Measurements from ENCODE around the genes SHROOM1, GDF9 and LEAP2.

DNA sequence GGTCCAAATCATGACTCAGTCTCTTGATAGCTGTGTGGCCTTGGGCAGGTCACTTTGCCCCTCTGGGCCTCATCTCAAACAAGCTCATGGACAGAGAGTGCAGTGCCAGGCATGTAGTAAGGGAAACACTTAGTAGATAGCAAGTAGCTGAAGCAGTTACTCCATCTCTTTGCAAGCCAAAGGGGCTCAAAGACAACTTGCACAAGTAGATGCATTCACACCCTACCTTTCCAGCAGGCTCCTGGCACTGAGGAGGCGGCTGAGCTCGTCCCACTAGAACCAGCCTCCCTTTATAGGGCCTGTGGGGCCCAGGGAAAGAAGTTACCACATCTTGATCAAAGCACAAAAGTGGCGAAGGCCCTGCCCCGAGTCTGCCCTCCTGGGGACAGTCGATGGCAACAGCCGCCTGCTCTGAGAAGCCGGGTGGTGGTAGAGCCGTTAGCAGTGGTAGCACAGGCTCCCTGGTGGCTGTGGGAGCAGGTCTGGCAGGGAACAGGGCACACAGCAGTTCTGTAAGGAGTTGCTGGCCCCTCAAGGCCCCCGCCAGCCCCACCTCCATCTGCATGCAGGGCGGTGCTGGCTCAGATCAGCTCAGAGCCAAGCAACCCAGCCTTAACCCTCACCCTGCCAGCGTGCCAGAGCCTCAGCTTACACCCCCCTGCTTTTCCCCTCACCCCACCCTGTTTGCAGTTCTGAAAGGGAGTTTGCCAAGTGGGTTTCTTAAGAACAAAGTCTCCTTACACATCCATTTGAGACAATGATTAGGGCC is 12.1 kb downstream of the ACSL6 start:
- PRO-cap, result no peak
- RAMPAGE, long total RNA, result no peak
- RRBS, result no CpG with 5 or more reads among the region's 11 CpGs

DNA sequence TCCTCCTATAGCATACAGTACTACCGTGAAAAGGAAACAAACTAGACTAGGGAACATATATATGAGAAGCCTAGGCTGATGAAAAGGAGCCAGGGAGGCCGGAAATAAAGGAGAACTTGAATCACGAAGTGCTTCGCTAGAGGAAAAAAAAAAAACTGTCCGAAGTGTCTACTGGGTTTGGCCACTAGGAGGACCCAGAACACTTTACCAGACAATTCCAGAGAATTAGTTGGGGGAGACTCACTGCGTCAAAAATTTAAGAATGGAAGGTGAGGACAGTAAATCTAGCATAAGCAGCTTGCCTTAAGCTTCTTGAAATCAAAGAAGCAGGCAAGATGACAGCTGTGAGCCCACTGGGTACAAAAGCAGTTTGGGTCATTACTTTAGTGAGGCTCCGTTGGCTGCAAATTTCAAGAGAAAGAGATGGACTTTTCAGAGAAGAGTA is 47.5 kb downstream of the P4HA2 start:
- PRO-cap, result no peak
- RAMPAGE, long total RNA, result no peak
- RRBS, result no CpG with 5 or more reads among the region's 7 CpGs

- PRO-cap, result bidirectional peak, plus-strand start at chr5:132227545, minus-strand start at chr5:132227456
- RAMPAGE, long total RNA, result no peak
- RRBS, result 4% methylated on average over 18 of the region's 51 CpGs
Measured at GRCh38 chr5:132226857-132227708, 570 bp downstream of the P4HA2 start.

DNA sequence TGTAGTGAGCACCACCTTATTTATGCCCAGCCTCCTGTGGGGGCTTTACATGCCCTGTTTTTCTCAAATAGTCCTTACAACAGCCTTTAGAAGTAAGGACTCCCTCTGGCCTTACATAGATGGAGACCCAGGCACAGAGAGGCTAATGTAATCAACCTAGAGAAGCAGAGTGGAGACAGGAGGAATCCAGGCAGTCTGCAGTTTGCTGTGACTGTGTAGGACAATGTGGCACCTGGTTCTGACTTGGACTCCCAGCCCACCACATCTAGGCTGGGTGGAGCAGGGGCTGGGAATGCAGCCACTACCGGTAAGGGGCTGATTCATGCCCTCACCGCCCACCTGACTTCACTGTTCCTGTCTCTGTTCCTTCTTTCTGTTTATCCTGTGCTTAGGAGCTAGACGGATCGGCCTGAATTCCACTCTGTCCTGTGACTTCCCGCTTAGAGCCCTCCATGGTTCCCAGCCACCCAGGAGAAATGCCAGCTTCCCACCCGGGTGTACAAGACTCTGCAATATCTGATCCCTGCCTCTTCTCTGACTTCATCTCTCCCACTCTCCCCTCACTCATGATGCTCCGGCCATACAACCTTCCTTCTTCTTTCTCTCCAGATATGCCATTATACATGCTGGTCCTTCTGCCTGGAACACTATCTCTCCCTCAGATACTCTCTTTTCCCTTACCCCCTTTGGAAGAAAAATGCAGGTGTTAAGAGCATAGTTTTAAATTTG is 2.6 kb downstream of the PDLIM4 start:
- PRO-cap, result no peak
- RAMPAGE, long total RNA, result no peak
- RRBS, result 43% methylated on average over 2 of the region's 7 CpGs

GRCh38 chr5:132358565-132359191 is 10.8 kb upstream of the SLC22A5 start:
- PRO-cap, result no peak
- RAMPAGE, long total RNA, result no peak
- RRBS, result no CpG with 5 or more reads among the region's 1 CpG

DNA sequence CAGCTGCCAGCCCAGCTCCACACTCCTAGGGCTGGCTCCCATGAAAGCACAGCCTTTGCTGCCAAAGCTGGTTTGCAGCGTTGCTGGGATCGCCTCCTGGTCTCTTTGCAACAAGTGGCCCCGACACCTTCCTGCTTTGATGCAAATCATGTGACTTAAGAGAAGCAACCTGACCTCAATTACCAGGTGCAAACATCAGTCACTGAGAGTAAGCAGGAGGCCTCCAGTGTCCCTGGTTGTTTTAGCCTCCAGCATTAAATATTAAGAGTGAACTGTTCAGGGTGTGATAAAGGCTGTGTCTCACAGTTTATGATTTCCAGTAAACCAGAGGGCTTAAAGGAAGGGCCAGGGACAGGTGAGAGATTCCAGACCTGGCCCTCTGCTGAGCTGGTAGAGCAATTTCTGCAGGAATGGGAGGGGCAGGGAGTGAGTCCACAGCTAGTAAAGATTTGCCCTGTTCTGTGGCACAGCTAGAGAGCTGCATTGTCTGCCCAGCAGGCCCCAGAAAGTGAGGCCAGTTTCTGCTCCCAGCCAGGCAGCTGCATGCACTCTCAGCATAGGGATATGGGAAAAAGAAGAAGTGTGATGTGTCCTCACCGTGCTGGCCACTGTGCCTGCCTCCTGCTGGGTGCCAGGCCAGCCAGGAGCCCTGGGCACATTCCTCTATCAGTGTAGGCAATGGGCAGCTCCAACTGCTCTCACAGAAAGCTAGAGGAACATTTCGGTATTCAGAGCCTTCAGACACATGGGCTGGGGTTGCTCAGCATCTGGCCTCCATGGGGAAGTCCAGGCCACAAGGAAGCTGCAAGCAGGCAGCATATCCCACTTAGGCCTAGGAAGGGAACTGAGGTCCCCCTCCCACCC is 58.1 kb downstream of the SLC22A5 start:
- PRO-cap, result no peak
- RAMPAGE, long total RNA, result no peak
- RRBS, result no CpG with 5 or more reads among the region's 5 CpGs

DNA sequence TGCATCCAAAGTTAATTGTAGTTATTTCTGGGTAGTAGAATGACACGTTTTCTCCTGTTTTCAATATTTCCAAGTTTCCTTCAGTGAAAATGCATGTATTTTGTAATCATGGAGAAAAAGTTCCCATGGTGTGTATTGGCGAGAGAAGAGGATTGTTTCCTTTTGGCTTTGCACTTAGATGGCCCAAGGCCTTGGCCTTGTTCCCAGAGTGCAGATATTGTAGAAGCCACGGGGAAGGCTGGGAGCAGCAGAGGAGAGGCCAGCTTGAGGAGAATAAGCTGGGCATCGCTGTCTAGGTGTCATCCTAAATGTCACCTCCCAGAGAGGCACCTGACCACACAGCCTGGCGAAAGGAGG is 43.9 kb downstream of the IRF1 start:
- PRO-cap, result no peak
- RAMPAGE, long total RNA, result no peak
- RRBS, result no CpG with 5 or more reads among the region's 5 CpGs

- PRO-cap, result no peak
- RAMPAGE, long total RNA, result no peak
- RRBS, result no CpG with 5 or more reads among the region's 7 CpGs
Measured at GRCh38 chr5:132456191-132456887, 34.2 kb downstream of the IRF1 start.

GRCh38 chr5:132483587-132484108 is 6.9 kb downstream of the IRF1 start:
- PRO-cap, result no peak
- RAMPAGE, long total RNA, result no peak
- RRBS, result no CpG with 5 or more reads among the region's 4 CpGs

DNA sequence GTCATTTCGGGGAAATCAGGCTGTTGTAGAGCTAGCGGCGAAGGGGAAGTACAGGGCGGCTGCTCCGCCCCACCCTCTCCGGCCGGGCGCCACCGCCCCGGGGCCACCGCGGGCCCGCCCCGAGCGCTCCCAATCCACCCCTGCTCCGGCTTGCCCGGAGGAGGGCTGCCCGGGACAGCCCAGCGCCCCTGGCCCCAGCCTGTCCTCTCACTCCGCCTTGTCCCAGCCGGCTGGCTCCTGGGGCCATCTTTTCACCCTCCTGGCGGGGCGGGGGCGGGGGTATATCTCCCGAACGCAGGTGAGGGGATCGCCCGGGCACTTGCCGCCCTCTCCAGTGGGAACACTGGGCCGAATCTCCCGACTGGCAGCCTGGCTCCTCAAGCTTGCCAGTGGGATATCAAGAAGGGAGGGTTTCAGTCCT is 321 bp upstream of the IRF1 start:
- PRO-cap, result bidirectional peak, plus-strand start at position 137 of the sequence, minus-strand start outside the sequence
- RAMPAGE, long total RNA, result no peak
- RRBS, result 1% methylated on average over 16 of the region's 31 CpGs

GRCh38 chr5:132749887-132750115 is 2.6 kb downstream of the CCNI2 start:
- PRO-cap, result no peak
- RAMPAGE, long total RNA, result no peak
- RRBS, result no CpG with 5 or more reads among the region's 1 CpG

DNA sequence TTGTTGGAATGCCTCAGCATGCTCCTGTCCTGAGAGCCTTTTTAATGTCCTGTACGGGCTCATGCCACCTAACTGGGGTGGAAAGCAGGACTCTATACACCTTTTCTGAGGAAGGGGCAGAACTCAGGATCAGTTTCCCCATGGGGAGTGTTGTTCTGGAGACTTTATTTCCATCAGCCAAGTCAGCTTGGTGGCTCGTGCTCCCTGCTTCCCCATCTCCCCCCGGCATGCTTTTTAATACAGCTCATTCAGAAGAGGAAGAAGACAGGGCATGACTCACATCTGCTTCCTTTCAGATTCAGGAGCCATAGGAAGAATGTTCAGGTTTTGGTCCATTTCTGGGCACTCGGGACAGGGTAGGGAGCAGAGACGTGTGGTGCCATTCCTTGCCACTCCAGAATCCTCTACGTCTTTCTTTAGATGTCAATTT is 5.1 kb upstream of the SEPTIN8 start:
- PRO-cap, result no peak
- RAMPAGE, long total RNA, result no peak
- RRBS, result no CpG with 5 or more reads among the region's 6 CpGs

DNA sequence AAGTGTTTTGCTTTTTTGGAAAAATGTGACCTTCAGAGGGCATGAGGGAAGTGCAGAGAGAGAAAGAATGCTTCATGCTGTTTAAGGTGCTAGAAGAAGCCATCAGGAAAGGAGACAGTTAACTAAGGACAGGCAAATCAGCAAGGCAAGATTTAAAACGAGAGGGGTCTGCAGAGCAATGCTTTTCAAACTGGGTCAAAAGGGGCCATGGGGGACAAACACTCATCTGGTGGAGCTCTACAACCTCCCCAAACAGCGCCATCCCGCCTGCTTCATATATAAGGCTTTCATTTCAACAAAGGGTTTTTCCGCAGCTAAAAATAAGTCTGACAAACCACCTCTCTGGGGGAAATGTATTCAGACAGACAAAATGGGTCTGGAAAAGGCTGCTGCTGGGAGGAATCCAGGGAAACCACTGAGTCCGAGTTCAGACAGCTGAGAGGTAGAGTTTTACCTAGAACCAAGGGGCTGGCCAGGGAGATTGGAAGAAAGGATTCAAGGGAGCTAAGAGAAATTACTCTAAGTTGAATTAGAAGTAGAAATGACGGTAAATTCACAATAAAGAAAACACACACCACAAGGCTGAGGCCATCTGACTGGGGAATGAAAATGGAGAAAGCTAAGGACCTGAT is 8.3 kb upstream of the SEPTIN8 start:
- PRO-cap, result no peak
- RAMPAGE, long total RNA, result no peak
- RRBS, result no CpG with 5 or more reads among the region's 6 CpGs

GRCh38 chr5:132807010-132807731 is 5.9 kb upstream of the SOWAHA start:
- PRO-cap, result no peak
- RAMPAGE, long total RNA, result no peak
- RRBS, result 28% methylated on average over 3 of the region's 11 CpGs

GRCh38 chr5:132821053-132822310 is 8.4 kb downstream of the SOWAHA start:
- PRO-cap, result no peak
- RAMPAGE, long total RNA, result no peak
- RRBS, result no CpG with 5 or more reads among the region's 7 CpGs

GRCh38 chr5:132830476-132831170 is at the start of gene SHROOM1:
TSS of gene SHROOM1 (minus strand) at chr5:132830647.
- PRO-cap, result bidirectional peak, plus-strand start at chr5:132830769, minus-strand start at chr5:132830591
- RAMPAGE, long total RNA, result no peak
- RRBS, result 3% methylated on average over 49 of the region's 72 CpGs

- PRO-cap, result no peak
- RAMPAGE, long total RNA, result no peak
- RRBS, result no CpG with 5 or more reads among the region's 2 CpGs
Measured at GRCh38 chr5:132837876-132838268, 7.4 kb upstream of the SHROOM1 start.

DNA sequence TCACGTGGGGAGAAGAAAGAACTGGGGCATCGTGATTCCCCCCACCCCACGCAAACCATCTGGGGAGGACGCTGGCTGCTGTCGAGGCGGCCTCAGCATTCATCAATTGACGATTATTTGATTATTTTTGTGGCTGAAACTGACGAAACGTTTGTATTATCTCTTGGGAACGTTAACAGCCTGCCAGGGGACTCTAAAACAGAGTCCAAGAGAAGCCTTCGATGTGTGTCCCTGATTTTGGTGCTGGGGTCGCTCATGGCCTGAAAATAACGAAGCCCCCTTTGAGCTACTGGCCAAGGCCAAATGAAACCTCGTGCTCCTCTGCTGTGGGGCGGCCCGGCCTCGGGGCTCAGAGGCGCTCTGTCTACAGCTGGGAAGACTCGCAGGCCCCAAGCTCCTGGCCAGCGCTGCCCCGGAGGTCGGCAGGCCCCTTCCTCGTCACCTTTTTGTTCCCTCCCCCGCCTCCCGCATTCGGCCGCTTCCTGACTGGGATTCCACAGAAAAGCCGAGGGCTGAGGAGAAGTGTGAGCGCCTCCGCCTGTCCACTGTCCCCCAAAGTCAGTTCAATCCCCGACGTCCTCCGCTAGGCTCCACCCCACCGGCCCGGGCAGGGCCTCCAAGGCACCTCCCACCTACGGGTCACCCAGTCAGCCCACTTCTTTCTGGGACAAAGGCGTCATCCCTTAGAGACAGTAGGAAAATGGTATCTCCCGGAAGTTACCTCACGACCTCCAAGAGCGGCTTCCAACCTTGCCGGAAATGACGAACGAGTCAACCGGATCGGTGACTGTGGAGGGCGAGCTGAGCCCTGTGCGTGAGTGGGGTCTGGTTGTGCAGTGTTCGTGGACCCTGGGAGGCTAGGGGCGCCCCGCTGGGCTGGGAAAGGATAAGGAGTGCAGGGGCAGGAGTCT is at the start of gene GDF9:
TSS of gene GDF9 (minus strand) at position 592 of the 911 bp plus-strand sequence.
- PRO-cap, result bidirectional peak, plus-strand start at position 774 of the sequence, minus-strand start at position 592 of the sequence
- RAMPAGE, long total RNA, result start-site peak on the plus strand centred at position 775 of the sequence, 23 bp wide, 4,678 and 324 reads in 2 replicates
- RRBS, result 1% methylated on average over 11 of the region's 50 CpGs

DNA sequence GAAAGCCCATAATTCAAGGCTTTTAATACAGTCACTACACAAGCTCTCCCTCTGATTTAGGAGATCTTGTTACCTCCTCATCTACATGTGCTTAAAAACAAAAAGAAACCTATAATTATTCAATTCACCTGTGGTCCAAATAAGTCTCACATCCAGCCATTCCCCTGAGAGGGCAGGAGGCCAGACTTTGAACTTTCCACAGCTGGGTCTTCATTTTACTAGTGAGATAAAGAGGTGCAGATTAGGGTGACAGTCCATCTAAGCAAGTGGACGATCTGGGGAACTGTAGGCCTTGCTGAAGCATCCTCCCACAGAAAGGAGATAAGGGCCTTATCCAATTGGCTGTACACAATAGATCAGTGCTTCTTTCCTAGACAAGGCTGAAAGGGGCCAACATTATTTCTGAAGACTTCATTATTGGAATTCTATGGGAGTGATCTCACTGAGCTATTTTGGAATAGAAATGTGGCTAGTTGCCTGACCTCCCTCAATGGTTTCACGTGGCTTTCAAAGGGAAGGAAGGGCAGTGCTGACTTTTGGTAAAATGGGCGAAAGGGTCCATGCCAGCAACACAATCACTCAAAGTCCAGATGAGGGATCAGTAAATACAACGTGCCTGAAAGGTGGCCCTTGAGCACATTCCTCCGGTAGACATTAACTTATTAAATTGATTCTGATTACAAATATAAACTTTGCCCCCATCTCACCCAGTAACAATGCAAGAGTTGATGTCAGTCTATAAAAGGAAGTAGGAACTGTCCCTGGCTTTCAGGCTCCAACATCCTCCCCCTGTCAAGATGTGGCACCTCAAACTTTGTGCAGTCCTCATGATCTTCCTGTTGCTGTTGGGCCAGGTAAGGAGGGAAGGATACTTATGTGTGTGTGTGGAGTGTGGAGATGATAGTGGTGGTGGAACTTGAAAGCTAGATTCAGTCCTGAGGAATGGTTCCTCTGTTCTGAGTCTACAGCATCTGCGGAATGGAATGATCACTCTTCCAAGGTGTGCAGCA is at the start of gene LEAP2:
TSS of gene LEAP2 (plus strand) at position 771 of the 1,010 bp plus-strand sequence.
- PRO-cap, result no peak
- RAMPAGE, long total RNA, result no peak
- RRBS, result no CpG with 5 or more reads among the region's 6 CpGs

DNA sequence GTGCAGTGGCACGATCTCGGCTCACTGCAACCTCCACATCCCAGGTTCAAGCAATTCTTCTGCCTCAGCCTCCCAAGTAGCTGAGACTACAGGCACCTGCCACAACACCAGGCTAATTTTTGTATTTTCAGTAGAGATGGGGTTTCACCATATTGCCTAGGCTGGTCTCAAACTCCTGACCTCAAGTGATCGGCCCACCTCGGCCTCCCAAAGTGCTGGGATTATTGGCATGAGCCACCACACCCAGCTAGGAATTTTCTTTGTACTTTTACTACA is 11.9 kb downstream of the AFF4 start:
- PRO-cap, result no peak
- RAMPAGE, long total RNA, result no peak
- RRBS, result no CpG with 5 or more reads among the region's 4 CpGs

All from lung (tissue), 4 donors.